M059J (cell line): ENCODE data around the genes UBE2E2 and NGLY1.

DNA sequence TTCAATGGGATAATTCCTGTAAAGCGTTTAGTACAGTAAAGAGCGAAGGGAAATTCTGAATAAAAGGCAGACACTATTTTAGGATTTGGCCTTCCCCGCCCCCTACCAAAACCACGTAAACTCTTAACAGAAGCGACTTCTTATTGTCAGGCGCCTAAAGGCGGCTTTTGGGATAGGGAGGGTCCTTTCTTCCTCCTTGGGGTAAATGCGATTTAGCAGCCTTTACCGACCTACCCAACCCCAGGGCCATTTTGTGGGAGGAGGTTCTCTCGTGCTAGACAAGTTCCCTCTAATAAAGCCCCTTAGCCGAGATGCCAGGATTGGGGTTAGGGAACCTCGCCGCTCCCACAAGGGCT lies 505 bp upstream of the RAB5A start:
- RAMPAGE, long total RNA = no peak

DNA sequence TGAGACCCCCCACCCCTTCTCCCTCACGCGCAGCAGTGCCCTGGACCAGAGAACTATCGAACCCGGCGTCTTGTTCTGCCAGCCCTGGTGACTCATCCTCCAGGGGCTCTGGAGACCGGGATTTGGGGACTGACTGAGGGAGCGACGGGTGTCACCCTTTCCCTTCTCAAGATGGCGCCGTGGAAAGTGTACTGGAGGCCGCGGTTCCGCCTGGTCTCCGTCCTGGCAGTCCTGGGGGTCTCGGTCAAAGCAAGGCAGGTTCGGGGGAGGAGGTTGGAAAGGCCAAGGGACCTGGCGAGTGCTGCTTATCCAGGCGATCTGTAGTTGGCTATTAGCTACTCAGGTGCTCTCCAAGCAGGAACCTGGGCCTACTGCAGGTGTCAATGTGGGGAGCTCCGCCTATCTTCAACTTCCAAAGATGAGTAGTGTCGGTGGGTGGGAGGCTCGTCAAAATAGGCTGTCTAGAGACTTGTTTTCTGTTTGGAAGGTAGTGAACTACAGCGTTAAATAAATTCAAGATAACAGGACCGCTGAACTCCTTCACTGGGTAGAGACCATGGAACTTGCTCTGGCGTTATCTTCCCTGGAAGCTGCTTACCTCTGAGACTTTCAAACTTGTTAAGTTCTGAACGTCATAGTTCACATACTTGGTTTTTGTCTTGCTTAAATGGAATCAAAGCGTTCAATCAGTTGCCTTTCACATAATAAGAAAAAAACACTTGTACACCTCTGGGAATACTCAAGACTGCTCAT lies 889 bp downstream of the RAB5A start:
- RAMPAGE, long total RNA = no peak

- RAMPAGE, long total RNA = no peak
Observed at GRCh38 chr3:20185219-20185706, 743 bp downstream of the SGO1 start.

DNA sequence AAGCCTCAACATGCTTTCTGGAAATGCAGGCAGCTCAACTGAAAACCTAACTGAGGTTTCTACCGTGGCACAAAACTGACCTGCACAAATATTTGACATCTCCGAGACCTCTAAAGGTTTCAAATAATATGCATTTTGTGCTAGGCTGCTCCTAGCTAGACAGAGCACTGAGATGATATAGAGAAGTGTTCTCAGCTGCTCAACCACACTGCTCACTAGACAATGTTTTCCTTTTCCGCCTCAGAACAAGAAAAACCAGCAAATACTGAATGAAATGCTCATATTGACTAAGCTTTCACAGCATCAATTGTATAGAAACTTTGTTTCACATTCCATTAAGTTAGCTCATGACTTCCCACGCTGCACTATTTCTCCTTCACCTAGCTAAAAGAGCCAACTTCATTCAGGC lies 788 bp downstream of the ZNF385D start:
- RAMPAGE, long total RNA = no peak

GRCh38 chr3:23202835-23203929 lies at the start of gene UBE2E2:
Gene UBE2E2 (plus strand): TSS chr3:23203327.
- RAMPAGE, long total RNA = no peak

DNA sequence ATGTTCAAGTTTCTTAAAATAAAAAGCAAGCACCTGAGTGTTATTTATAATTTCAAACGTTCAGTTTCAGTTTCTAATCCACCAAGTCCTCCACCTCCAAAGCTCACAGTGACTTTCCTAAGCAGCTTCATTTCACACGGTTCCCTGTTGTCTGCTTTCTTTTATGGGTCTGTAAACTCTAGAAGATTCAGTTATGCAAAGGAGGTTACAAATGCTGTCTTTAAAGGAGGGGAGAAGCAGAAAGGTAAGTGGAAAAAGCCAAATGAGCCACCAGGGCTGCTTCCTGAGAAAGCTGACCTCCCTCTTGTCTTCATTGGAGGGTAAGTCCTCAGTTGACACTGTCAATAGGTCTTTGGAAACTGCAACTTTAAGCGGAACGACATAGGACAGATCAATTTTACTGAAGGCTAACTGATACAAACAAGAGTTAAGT lies 152.1 kb upstream of the UBE2E1 start:
- RAMPAGE, long total RNA = no peak

GRCh38 chr3:23659256-23659619 lies 146.5 kb upstream of the UBE2E1 start:
- RAMPAGE, long total RNA = no peak

- RAMPAGE, long total RNA = no peak
Observed at GRCh38 chr3:23762796-23763612, 42.8 kb upstream of the UBE2E1 start.

GRCh38 chr3:23919554-23920672 lies 3.0 kb downstream of the RPL15 start:
- RAMPAGE, long total RNA = no peak

- RAMPAGE, long total RNA = no peak
Observed at GRCh38 chr3:23920673-23921619, 4.0 kb downstream of the RPL15 start.

DNA sequence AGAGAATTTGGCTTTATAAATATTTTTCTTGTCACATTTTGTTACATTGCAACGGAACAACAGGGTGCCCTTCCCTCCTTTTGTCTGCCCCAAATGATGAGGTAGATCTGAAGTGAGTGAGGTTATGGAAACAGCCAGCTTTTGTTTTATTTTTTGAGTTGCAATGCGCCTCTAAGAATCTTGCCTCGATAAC lies 1.6 kb downstream of the NR1D2 start:
- RAMPAGE, long total RNA = no peak

- RAMPAGE, long total RNA = no peak
Observed at GRCh38 chr3:23975063-23975316, 29.9 kb downstream of the NR1D2 start.

- RAMPAGE, long total RNA = no peak
Observed at GRCh38 chr3:24018701-24019152, 73.6 kb downstream of the NR1D2 start.

GRCh38 chr3:24520962-24521277 lies 26.3 kb upstream of the THRB start:
- RAMPAGE, long total RNA = no peak

- RAMPAGE, long total RNA = no peak
Observed at GRCh38 chr3:25474072-25474487, 46.0 kb downstream of the RARB start.

DNA sequence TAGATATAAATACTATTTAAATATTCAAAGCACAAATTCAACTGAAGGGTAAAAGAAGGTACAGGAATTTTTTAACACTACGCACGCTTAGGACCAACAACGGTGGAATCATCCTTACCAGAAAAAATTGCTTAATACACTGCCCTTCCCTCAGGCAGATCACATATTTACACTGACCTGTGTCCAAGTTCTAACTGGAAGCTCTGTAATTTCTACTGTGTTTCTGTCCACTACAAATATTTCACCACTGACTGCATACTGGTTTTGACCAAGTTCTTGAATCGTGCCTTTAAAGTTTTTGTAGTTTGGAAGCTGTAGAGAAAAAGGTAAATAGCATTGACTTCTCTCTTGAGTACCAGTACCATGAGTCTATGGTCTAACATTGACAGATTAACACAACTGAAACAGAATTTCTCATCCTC lies 44.2 kb downstream of the TOP2B start:
- RAMPAGE, long total RNA = no peak

DNA sequence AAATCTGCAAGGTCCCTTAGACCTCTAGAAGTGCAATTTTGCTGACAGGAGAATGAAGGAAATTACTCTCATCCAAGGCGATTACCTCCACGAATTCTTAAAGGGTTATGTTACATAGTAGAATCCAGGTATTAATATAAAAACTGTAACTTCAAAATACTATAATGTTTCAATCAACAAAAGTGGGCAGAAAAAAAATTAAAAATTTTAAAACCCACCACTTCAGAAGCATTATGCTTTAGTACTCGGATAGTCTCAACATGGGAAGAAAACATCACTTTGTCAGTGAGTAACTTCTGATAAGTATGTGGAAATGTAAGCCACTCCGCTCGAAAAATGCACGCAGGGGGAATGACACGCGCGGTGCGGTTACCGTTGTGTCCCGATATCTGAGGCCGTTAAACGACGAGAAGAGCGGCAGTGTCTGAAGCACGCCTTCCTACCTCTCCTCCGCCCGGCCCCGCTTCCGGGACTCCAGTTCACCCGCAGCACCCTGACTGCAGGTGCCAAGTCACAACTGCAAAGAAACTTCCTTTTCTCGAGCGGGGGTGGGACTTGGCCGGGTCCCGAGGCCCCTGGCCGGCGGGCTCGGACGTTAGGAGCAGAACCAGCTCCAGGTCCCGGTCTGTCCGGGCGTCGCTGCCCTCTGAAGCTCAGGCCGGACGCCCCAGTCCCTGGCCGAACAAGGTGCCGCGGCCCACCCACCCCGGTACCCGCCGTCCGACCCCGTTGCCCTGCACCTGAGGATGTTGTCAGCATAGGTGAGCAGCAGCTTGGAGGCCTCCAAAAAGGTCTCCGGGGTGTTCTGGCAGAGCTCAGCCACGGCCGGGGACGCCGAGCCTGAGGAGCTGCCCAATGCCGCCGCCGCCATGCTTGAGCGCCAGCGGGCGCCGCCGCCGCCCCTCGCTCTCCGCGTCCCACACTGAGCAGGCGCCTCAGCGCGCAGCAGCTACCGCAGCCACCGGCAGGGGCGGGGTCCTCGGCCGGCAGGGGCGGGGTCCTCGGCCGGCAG lies at the start of gene NGLY1:
TSS of gene NGLY1 (minus strand) at position 924 of the 1,012 bp plus-strand sequence.
- RAMPAGE, long total RNA = no peak

DNA sequence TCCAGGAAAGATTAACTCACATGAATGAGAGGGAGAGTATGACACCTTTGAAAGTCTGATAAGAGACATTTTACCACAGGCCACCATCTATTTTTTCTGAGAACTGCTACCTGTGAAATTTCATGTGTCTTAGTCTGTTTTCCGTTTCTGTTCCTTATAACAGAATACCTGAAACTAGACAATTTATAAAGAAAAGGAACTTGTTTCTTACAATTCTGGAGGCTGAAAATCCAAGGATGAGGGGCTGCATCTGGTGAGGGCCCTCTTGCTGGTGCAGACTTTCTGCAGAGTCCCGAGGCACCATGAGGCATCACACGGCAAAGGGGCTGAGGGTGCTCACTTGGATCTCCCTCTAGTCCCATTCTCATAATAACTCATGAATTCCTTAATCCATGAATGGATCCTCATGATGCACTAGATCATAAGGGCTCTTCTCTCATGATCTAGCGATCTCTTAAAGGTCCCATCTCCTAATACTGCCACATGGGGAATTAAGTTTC lies 159.2 kb downstream of the NEK10 start:
- RAMPAGE, long total RNA = no peak

GRCh38 chr3:27319810-27320645 lies 49.2 kb downstream of the NEK10 start:
- RAMPAGE, long total RNA = no peak

- RAMPAGE, long total RNA = no peak
Observed at GRCh38 chr3:27329282-27329702, 39.9 kb downstream of the NEK10 start.